Mucosa of descending colon (tissue), 1 donor: Measurements from ENCODE around the gene PFKP.

DNA sequence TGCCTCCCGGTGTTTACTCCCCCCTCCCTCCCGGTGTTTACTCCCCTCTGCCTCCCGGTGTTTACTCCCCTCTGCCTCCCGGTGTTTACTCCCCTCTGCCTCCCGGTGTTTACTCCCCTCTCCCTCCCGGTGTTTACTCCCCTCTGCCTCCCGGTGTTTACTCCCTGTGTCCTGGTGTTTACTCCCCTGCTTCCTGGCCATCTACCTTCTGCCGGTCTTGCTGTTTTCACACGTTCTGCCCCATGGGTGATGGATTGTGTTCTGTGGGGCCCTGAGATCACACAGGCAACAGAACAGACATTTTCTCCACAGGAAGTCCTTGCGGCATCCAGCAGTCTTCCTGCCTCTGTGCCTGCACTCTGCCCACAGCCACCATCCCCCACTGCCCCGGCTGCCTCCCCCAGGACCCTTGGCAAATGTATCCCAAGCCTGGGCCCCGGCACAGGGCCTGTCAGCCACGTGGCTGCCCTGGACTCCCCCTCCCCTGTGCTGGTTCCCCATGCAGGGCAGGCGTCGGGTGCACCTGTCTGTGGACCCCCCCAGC is 184.1 kb downstream of the WDR37 start:
- PRO-cap: no peak

GRCh38 chr10:1453607-1454134 is 283.7 kb downstream of the ADARB2 start:
- PRO-cap: unidirectional peak, minus-strand start at chr10:1453906

DNA sequence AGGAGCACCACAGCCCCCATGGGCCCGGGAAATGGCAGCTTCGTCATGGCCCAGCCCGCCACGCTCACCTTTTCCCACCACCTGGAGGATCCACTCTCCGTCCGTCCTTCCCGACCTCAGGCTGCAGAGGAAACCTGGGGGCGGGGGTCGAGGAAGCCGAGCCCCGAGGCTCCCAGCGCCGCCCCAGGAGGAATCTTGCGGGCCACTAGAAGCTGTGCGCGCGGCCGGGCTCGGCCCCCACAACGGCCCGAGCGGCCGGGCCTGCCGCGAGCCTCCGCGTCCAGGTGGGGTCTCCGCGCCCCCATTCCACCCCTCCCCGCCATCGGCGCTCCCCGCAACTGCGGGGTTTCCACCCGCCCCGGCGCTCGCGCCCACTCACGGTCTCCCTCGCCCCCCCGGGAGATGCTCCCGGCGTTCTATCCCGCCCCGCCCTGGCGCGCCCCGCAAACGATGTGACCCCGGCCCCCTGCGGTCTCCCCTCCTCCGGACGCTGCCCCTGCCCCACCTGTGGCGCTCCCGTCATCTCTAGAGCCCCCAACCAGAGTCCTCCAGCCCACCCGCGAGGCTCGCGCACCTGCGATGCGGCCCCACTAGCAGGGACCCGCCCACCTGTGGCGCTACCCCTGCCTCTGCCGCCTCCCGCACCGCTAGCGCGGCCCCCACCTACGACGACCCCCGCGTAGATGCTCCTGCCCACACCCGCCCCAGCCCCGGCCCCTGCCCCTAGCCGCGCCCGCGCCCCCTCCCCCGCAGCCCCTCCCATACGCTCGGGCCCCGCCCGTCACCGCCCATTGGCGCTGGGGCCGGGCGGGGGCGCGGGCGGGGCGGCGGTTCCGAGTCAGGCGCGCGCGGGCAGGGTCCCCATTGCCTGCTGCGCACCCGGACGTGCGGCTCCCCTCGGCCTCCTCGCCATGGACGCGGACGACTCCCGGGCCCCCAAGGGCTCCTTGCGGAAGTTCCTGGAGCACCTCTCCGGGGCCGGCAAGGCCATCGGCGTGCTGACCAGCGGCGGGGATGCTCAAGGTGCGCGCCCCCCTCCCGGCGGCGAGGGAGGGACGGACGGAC is at the start of gene PFKP:
Gene PFKP, plus strand, starts transcription at position 864 of the 1,065 bp plus-strand sequence.
- PRO-cap: bidirectional peak, plus-strand start at position 864 of the sequence, minus-strand start at position 664 of the sequence

GRCh38 chr10:3067750-3068086 is 370 bp downstream of the PFKP start:
- PRO-cap: no peak

- PRO-cap: no peak
Observed at GRCh38 chr10:3138410-3139342, 33.9 kb downstream of the PITRM1 start.

- PRO-cap: no peak
Observed at GRCh38 chr10:3240203-3241006, 67.8 kb upstream of the PITRM1 start.

DNA sequence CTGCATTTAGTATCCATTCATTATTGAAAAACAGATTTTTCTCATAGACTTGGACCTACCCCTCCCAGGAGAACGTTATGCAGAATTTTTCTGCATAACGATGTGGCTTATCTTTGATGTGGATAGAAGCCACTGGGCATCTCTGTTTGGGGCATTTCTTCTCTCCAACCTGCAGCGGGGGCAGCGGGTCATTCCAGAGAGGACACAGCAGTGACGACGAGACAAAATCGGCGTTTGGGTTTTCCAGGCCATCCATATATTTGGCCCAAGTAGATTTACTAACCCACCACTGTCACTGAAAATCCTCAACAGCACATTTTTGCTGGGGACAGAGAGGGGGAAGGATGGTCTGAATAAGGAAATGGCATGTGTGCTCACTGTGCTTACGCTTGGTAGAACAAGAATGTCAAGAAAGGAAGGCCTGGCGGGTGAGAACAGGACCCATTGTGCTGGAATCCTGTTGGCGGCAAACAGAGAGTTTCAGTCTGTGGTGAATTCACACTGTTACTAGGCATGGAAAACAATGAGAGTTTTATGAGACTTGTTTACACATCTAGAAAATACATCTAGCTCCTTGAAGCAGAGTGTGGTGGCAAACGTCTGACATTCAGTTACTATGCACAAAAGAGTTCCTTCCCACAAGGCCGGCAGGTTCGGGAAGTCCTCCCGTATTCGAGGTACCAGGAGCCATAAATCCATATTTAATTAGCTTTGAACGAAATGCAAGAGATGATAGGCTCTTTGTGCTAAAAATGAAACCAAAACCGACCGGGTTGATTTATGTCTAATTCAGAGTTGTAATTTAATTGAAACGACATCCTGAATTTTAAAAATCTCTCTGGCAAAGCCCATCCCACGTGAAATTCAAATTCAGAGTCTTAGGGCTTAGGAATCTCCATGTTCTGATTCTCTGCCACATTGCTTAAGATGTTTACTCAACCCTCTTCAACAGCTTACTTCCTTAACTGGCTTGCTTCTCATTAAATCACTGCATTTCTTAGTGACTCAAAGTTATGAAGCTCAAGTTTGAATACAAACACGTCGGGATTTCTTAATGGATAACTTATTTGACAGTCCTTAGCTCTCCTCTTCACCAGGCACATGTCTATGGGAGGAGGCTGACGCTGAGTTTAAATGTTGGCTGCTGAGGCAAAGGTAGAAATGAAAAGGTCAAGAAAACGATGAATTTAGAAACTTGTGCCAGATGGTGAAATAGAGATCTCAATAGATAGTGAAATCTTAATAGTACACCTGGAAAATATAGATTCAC is 299.8 kb upstream of the PITRM1 start:
- PRO-cap: no peak

DNA sequence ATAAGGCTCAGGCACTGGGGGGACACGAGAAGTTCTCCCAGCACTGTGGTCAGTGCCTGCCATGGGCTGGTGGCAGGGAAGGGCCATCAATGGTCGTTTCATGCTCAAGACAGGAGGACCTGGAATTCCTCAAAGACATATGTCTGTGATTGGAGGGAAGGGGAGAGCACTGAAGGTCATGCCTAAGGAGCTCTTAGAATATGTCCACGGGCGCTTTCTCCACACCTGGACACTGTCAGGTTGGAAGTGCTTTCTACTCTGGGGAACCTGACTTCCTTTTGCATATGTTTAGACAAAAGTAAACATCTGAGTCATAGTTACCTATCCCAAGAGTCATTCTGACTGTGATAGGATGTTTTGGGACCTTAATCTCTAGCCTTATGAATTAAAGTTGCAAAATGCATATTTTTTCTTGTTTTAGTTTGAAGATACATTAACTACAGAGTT is 251.8 kb downstream of the KLF6 start:
- PRO-cap: no peak

GRCh38 chr10:3755461-3756134 is 29.4 kb downstream of the KLF6 start:
- PRO-cap: no peak

DNA sequence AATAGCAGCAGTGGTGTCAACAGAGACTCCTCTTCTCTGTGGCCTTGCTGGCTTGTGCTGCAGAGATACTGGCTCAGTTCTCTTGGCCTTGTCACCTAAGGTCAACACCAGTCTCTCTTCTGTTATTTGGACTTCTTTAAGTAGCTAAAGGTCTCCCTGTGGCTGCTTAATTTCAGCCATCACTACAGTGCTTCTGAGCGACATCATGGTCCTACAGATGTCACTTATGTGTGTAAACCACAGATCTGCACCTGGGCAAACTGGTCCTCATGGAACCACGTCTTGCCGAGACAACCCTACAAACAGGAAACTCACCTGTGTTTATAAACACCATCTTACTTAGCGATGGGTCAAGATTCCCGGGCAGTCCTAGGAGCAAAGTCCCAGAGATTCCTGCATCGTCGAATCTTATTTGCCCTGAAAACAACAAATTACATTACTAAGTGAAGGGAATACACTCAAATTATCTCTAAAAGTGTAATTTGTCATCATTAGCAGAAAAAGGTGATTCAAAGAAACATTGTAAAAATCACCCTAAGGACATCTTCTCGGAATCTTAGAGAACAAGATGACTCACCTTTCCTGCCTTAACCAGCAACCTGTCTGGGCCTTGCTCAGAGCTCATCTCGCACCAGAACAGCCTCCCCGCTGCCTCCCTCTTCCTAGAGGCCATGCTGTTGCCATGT is 27.7 kb downstream of the KLF6 start:
- PRO-cap: unidirectional peak, plus-strand start at position 617 of the sequence

DNA sequence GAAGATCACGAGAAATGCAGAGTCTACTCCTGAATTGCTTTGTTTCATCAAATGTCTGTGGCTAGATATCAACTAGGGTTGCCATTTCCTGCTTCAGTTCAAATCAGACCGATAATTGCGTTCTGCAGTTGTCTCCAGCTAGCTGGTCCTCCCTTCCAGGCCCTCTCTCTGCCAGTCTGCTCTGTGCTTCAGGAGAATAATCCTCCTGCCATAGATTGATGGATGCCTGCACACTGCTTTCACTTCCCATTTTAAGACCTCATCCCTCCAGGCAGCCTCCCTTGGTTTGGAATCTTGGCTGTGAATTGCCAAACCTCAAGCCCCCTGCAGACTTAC is 22.1 kb upstream of the KLF6 start:
- PRO-cap: unidirectional peak, plus-strand start at position 101 of the sequence

DNA sequence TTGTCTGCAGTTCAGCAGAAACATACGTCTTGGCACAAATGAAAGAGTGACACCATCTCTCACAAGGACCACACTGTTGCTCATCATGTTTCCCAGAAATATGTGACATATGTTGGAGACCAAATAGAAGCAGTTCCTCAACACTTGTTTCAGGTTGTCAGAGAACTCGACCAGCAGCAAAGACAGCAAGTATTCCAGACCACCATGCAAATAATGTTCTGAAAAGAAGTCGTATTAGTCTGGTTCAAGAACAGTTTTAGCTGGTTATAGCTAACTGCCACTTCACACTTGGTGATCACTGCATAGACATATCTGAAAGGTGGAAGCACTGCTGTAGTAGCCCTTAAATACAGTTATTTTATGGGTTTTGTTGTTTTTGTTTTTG is 81.4 kb upstream of the KLF6 start:
- PRO-cap: no peak

DNA sequence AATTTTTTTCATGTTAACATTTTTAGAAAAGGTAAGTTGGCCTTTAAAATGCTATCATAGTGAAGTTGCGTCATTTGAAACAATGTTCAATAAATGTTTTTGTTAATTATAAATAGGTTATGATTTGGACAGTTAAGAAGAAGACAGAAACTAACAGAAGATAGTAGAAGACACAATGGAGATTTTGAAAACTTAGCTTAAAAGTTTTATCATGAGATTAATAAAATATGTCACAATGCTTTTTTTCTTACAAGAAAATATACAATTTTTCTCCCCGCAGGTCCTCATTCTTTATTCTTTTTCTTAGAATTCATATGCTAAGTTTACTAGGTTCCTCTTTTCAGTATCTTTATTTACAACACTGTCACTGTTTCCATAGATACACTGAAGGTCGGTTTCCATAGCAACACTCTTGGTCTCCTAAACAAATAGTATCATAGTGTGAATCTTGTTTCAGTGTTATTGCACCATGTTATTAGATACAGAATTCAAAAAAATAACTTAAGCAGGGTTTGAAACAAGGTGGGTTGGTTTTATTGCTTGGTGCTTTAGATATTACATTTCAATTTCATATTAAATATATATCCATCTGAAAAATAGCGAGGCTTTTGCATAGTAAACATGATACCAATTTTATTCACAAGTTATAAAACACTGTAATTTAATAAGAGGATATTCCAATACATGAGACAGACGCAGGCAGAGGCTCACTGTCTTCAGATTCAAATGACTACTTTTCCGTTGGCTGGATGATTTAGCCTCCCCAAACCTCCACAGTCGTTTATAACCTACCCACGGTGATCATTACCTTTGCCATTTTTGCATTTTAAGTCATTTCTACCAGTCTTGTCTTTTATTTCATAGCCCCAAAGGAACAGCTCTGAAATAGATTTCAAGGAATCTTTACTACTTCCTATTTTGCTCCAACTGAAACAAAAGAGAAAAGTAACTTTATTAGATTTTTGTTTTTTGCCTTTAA is 88.8 kb upstream of the KLF6 start:
- PRO-cap: no peak

GRCh38 chr10:3889871-3890568 is 105.0 kb upstream of the KLF6 start:
- PRO-cap: no peak

GRCh38 chr10:3898806-3899185 is 113.8 kb upstream of the KLF6 start:
- PRO-cap: no peak

DNA sequence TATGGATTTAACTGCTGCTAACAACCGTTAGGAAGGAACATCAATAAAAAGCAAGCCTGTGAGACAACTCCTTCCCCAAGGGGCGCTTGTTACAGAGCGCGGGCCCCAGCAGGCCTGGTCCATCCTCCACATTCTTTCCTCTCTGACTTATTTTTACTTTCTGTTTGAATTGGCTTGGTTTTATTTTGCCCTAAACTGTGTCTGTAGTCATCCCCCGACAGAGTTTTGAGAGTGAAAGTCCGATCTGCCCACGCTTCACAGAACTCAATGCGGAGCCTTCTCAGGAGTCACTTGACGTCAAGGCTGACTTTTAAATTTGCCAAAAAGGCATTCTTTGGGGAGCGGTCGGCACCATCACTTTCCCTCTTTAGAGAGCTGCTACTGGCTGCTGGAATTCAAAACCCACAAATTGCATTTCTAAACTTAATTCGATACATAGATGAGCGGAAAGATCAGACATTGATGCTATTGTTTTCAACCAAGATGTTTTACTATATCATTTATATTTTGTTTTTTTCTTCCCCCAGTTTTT is 150.2 kb upstream of the KLF6 start:
- PRO-cap: bidirectional peak, plus-strand start at position 220 of the sequence, minus-strand start at position 144 of the sequence

DNA sequence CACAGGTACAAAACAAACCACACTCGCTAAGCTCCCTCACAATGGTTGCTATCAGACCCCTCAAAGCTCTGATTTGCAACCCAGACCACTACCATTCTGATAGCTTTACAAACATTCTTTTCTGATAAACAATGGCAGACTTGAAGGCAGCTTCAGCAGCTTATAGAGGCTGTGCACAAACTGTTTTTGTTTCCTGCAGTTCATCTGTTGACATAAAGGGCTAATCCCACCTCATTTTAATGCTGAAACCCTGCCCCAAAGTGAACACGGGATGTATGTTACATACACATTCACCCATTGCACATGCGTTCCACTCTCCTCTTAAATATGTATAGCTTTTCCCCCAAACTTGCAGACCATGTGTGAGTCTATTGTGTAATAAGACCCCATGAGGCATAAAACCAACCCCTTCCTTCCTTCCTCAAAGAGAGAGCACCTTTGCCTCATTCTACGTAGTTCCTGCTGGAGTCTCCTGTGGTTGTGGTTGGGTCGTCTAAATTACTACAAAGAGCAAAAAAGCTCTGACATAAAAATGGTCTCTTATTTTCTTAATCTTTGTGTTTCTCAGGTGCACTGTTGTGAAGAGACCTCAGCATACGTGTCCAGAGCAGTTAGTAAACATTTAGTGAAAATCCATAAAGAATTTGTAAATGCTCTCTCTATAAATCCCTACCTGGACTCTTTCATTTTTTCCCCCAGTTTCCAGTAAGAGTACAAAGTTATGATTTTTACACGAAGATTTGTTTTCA is 345.7 kb upstream of the KLF6 start:
- PRO-cap: no peak

- PRO-cap: no peak
Observed at GRCh38 chr10:4197035-4197323, 412.0 kb upstream of the KLF6 start.

DNA sequence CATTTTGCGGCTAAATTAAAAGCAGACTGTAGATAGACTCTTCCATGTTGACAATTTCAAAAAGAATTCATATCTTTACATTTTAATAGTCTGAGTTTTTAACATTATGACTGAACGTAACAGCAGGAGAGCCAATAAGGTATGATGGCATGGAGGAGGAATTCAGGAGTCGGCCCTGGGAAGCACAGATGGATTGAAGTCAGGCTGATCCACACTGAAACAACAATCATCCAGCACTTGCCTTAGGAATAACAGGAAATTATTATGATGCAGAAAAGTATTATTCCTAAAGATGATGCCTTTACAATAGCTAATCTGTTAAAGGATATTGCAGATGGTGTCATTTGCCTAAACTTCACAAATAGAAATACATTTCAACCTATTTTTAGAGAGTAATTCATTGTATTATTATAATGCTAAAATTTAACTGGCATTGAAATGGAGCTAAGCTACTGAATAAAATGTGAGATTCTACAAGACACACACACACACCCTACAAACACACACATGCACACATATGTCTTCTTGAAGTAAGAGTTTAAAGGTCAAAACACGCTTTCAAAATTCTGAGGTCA is 456.0 kb upstream of the KLF6 start:
- PRO-cap: no peak

DNA sequence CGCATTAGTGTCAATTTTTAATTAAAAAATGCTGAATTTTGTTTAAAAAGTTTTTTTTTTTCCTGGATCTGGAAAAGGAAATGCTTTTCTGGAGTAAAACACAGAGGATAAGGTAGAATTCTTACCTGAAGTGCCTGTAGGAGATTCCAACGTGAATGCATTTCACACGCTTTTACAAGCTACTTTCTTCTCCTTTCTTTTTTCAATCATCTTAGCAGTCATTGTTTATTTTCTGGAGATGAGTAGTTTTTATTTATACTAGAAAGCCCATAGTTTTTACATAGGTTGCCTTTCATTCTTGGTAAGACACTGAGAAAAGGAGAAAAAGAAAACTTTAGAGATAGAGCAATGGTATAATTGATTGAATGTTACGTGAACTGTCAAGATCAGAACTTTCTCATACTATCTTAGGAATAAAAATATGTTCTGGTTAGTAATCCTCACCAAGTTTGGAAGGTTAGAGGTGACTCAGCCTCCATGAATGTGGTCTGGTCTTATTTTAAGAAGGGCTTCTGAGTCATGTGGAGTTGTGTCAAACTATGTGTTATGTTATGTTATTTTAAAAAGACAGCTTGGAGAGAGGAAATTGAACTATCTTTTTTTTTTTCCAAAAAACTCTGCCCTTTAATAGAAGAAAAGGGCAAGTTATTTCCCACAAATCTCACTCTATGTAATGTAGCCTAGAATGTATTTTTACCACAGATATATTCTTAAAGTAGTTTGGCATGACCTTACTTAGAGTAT is 458.5 kb upstream of the KLF6 start:
- PRO-cap: no peak